Measurements from ENCODE around the genes TRMT1, NANOS3 and CC2D1A.

DNA sequence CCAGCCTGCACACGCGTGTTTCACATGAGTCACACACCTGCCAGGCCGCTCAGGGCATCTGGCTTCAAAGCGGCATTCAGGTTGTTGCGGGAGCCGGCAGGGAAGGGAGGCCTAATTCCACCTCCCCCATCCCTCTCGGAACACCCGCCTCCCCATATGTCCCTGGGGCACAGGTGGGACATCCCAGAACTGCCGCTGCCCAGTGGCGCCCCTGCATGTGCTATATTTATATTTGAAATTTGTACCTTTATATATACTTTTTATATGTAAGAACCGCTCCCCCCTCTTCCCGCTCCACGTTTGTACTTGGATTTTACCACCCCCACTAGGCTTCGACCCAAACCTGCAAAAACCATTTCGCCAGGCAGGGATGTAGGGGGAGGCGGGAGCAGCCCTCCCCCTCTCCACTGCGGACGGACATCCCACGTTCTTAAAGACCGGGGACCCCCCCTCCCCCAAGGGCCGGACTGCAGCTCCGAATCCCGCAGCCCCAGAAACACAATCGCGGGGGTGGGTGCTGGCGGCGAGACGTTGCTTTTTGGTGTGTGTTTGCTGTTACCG is 15.5 kb downstream of the NFIX start:
- PRO-cap, result unidirectional peak, plus-strand start at position 79 of the sequence

DNA sequence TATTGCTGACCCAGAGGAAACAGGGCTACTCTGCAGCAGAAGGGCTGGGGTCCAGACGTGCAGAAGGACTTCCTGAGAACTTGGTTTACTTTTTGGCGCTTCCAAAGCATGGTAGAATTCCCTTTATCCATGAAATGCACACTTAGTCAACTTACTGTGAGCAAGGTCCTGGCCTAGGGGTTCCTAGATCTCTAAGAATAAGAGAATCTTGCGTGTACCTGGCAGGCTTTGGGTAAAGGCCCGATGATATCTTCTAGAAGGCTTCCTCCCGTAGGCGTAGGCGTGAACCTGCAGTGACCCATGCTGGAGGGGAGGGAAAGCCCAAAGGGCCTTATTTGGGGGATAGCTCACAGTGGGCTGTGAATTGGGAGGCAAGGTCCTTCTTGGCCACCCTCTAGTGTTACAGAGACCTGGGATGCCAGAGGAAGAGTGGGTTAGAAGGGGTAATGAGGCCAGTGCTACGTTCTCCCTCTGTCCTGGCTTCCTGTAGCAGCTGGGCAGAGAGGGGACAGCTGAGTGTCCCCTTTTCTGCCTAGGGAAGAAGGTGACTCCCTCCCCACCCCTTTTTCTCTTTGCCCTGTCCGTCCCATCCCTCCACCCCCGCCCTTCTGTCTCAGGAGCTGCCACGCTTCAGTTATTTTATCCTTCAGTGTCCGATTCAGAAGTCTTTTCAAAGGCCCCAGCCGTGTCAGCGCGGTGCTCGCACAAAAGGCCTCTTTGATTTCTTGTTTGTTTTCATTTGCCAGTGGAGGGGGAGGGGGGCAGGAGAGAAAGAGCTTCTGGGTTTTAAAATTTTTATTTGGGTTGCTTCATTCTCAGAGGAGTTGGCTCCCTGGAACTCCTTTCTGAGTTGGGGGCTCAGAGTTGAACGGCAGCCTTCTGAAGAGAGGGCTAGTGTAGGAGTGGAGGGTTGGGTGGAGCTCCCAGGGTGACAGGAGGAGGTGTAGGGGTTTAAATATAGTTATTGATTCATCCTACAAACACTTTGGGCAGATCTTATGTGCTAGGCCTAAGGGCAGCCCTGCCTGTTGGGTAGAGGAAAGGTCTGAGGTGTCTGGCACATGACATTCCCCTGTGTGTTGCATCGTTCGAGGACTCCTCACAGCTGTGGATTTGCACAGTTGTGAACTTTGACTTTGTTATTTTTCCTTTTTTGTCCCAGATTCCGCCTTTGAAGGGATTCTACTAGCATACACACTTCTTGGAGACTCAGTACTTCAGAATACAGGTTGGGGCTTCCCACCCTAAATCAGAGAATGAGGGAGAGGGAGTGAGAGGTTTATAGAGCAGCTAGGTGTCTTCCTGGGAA is 36.6 kb downstream of the NFIX start:
- PRO-cap, result unidirectional peak, plus-strand start at position 352 of the sequence

DNA sequence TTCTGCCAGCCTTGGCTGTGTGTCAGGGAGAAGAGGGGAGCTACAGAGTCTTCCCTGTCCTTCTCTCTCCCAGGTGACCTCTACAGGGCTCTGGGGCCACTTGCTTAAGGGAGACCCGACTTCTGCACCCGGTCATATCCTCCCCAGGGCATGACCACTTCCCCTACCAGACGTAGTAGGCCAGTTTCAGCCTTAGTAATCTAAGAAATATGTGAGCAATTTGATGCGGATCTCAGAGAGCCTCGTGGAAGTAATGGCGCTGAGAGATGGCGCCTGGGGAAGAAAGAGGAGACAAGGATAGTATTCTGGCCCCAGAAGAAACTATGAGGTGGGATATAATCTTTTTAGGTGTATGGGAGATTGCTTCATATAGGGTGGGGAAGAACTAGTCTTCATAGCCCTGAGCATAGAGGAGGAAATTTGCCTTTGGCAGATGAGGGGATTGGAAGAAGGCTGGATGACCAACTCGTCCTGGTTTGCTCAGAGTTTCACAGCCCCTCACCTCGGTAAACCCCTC is 42.0 kb downstream of the NFIX start:
- PRO-cap, result no peak

DNA sequence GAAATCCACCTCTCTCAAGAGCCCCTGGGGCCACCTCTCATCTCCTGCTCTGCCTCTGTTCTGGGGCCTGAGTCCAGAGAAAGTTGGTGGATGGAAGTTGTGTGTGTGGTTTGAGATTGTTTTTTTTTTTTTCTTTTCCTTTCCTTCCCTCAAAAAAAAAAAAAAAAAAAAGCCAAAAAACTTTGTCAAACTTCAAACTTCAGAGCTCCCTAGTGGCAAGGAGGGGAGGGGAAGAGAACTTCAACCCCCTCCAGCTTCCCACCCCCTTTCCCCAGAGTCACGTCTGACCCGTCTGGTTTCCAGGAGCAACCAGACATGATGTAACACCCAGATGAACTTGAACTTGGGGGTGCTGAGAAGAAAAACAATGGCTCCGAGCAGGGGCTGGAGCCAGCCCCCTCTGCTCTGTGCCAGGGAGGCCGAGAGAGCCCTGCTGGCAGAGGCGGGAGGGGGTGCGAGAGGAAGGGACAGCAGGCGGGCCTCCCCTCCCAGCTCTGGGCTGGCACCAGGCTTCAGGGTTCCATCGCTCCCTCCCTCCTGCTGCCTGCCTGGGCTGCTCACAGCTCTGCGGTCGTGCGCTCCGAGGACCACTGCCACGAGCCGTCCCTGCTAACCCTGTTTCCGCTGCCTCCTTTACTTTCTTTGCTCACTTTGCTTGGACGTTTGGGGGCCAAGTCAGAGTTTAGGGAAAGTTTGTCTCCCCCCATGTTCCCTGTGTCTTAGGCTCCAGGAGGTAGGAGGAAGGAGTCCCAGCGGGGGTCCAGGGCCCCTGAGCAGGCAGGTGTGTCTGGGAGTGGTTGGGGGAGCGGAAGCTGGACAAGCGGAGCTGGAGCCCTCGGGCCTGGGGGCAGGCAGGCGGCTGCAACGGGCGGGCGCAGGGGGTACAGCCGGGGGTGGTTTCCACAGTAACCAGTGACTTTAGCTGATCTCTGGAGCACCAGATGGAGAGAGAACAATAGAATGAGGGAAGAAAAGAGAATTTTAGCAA is 11.1 kb downstream of the LYL1 start:
- PRO-cap, result unidirectional peak, plus-strand start at position 330 of the sequence

GRCh38 chr19:13096773-13097334 is 5.8 kb downstream of the LYL1 start:
- PRO-cap, result no peak

DNA sequence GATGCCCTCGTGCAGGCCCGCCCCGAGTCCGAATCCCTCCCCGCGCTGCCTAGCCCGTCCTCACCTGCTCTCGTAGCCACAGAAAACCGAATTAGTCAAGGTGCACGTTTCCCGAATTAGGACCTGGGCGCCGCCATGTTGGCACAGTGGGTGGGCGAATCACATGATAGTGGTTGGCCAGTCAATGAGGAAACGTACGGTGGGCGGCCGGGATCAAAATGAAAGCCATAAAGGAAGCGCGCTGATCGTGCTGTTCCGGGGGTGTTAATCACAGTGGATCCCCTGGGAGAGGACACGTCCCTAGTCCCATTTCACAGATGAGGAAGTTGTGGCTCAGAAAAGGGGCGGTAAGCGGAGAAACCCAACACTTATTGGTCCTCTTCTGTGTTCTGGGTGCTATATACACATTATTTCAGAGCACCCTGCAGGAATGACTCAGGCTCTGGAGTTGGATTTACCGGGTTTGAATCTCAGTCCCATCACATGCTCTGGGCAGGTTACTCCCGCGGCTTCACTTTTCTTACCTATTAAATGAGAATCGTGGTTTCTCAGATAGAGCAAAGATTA is at the start of gene TRMT1:
Gene TRMT1 (minus strand): TSS at position 152 of the 567 bp plus-strand sequence.
- PRO-cap, result no peak

DNA sequence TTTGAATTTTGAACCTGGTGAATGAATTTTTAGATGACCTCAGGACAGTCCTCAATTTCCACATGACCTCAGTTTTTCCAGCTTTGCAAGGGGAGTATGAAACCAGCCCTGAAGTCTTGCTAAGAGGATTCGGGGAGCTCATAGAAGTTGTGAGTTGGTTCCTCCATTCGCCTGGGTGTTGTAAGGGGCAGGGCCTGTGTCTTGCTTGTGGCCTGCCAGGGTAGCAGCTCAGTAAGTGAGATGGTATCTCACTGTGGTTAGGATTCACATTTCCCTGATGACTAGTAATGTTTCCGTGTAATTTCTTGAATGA is 14.4 kb downstream of the NACC1 start:
- PRO-cap, result no peak

DNA sequence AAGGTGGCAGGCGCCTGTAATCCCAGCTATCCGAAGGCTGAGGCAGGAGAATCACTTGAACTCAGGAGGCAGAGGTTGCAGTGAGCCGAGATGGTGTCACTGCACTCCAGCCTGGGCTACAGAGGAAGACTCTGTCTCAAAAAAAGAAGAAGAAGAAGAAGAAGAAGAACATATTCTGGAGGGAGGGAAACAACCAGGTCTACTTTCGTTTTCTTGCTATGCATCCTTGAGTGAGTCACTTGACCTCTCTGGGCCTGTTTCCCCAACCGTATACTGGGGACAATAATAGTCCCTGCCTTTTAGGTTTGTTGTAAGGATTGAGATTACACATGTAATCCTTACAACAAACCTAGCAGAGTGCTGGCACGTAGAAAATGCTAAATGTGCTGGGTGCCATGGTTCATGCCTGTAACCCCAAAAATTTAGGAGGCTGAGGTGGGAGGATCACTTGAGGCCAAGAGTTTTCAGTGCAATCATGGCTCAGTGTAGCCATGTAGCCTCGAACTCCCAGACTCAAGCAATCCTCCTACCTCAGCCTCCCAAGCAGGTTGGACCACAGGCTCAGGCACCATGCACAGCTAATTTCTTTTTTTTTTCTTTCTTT is 6.7 kb downstream of the IER2 start:
- PRO-cap, result no peak

DNA sequence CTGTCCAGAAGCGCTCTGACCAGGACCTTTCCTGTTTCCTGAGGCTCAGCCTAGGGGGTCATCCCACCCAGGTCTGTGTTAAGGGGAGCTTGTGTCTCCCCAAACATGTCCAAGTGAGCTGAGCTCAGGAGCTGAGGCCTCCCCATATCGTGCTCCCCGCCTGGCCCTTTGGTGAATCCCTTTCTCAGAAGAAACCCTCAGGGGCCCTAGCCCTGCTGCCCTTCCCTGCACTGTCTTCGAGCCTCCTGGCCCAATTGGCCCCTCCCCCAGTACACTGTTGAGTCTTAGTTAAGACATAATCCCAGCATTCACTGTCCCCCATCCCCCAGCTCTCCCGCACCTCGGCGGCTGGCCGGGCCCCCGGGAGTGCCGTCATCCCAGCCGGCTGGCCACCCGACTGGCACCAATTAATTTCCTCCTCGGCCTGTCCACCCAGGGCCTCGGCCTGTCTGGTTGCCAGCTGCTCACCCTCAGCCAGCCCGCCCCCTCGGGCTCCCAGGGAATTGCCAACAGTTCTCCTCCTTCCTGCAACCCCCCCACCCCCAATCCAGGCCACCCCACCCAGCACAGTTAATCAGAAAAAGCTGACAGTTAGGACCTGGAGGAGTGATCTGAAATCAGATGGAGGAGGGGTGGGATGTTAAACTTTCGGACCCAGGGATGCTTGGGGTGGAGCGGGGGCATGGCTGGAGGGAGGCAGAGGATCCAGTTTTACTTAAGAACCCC is 13.6 kb downstream of the IER2 start:
- PRO-cap, result bidirectional peak, plus-strand start at position 307 of the sequence, minus-strand start at position 256 of the sequence; bidirectional peak, plus-strand start at position 375 of the sequence, minus-strand start at position 399 of the sequence

- PRO-cap, result no peak
Measured at GRCh38 chr19:13461450-13462042, 44.7 kb downstream of the CACNA1A start.

DNA sequence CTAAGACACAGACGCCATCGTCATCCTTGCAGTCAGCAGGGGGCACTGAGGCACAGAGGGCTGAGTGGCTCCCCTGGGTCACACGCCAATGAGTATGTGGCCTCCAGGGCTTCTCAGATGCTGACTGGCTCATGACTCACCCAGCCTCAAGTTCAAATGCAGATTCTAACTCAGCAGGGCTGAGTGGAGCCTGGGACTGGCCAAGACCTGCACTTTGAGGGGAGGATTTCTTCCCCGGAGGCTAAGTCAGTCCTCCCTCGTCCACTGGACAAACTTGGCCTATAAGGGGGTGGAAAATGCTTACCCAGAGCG is 115.2 kb upstream of the CACNA1A start:
- PRO-cap, result no peak

GRCh38 chr19:13758788-13759314 is 5.5 kb upstream of the MRI1 start:
- PRO-cap, result no peak

DNA sequence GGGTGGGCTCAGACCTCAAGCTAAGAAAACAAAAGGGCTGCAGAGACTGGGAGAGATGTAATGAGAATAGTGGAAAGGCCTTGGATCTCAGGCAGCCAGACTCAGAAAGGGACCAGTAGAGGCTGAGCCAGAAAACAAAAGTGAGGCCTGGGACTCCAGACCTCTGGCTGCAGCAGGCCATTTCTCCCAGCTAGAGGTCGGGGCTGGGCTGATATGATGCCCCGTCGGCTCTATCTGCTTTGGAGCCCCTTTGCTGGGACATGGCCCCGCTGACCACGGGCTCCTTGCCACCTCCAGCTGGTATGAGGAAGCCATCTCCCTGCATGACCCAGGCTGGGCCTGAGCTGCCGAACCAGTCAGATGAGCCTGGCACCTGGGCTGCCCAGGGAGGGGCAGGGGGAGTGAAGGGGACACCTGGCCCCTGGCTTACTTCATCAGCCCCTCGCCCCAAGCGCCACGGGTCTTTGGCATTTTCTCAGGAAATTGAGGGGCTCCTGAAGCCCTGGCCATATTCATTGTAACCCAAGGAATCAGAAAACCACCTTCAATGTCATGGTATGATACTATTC is 7.7 kb downstream of the ZSWIM4 start:
- PRO-cap, result no peak

DNA sequence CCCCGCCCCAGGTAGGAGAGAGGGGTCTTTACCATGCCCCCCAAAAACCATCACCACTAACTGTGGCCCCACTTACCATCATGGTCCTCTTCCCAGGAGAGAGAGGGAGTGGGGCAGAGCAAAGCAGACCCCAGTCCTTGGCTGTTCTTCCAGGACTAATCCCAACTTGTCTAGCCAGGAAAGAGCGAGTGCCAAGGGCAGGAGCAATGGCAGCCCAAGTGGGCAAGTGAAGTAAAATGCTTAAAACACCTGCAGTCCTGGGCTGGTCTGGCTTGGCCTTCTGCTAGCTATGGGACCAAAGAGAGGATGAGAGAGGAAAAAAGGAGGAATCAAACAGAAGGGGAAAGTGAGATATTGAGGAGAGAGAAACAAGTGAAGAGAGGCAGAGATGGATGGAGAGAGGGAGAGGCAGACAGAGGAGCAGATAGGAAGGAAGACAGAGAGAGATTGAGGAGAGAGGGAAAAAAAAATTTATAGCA is 17.9 kb downstream of the ZSWIM4 start:
- PRO-cap, result no peak

- PRO-cap, result bidirectional peak, plus-strand start at chr19:13841620, minus-strand start at chr19:13841587
Measured at GRCh38 chr19:13841512-13842432, 35.2 kb upstream of the NANOS3 start.

- PRO-cap, result unidirectional peak, minus-strand start at chr19:13848874
Measured at GRCh38 chr19:13848758-13849815, 27.8 kb upstream of the NANOS3 start.

- PRO-cap, result no peak
Measured at GRCh38 chr19:13877003-13877213, at the start of gene NANOS3. TSS of gene NANOS3 (plus strand) at chr19:13877134.

- PRO-cap, result bidirectional peak, plus-strand start at chr19:13906217, minus-strand start at chr19:13906110
Measured at GRCh38 chr19:13905820-13907060, at the start of gene CC2D1A. TSS of gene CC2D1A (plus strand) at chr19:13906201.

- PRO-cap, result no peak
Measured at GRCh38 chr19:13975766-13976358, 23.6 kb downstream of the DCAF15 start.

DNA sequence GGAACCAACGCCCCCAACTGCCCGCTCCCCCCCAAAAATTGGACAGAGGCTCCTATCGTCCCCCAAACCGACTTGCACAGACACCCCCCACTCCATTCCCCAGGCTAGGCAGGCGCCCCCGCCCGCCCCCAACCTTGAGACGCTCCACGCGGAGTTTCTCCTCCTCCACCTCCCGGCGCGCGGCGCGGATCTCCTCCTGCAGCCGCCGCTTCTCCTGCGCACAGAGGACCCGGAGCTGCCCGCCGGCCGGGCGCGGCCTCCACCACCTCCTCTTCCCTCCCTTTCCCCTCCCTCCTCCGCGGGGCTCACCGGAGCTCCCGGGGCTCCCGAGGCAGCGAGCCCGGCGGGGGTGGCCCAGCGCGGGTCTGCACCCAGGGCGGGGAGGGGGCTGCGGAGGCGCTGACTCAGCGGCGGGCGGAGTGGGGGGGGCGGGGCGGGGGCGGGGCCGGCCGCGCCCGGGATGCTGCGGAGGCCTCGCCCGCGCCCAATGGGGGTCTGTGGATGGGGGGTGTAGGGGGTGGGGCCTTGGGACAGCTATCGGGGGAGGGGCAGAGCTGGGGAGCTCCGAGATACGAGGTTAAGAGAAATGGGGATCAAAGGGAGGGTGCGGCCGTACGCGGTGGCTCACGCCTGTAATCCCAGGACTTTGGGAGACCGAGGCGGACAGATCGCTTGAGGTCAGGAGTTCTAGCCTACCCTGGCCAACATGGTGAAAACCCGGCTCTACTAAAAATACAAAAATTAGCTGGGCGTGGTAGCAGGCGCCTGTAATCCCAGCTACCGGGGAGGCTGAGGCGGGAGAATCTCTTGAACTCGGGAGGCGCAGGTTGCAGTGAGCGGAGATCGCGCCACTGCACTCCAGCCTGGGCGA is 4.4 kb downstream of the PALM3 start:
- PRO-cap, result unidirectional peak, plus-strand start at position 580 of the sequence

Data from trachea (tissue), 1 donor.